ENCODE measurements around a stretch of chr14.

DNA sequence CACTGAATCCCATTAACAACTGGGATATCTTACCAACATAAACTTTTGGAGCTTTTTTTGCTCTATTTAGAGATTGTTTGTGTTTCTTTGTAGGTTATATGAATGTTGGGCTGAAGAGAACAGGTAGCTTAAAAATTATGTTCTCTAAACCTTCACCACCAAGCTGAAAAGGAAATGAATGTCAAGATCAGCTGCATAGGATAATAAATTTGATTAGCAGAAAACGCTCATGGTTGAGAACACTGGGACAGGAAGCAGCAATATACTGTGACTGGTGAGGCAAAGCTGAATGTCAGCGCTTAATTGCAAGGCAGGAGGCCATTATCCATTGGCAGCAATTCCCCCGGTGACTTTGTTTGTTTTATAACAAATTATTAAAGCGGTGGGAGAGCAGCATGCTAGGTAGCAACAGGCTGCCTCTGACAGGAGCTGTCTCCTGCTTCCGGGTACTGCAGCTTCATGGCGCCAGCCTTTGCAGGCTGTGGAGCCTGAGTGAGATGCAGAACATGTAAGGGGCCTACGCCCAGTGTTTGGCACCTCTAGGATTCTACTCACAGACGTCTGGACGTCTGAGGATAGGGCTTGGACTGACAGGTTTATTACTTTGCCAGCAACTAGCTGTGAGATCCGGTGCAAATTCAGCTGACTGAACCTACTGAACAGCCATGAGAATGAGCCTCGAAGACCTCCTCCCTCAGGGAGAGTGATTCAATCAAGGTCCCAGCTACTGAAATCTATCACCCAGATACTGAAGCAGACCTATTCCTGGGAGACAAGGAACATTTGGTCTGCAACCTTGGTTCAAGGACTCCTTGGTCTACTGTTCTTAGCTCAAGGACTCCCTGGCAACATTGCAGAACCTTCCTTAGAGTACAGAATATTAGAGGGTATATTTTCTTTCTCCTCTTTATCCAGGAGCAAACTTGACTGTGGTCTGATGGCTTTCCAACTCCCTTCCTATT, 82.1 kb upstream of the SSTR1 start:
- RRBS: 20% methylated on average over 2 of the region's 11 CpGs

DNA sequence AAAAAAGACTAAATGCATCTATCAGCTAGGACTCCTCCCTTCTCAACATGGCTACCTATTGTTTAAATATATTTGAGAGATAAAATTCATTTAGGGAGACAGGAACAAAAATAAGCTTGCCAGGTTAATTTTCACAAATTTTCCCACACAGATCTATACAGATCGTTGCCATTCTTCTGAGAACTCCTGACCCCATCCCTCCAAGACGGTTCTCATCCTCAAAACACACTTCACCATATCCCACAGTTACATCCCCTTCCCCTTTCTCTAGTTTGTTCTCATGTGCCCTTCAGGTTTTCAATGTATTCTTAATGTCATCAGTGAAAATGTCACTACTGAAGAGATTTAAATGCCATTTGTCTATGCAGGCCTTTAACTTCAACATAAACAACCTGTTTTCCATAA, 197.0 kb downstream of the SEC23A start:
- RRBS: no CpG with 5 or more reads among the region's 2 CpGs

DNA sequence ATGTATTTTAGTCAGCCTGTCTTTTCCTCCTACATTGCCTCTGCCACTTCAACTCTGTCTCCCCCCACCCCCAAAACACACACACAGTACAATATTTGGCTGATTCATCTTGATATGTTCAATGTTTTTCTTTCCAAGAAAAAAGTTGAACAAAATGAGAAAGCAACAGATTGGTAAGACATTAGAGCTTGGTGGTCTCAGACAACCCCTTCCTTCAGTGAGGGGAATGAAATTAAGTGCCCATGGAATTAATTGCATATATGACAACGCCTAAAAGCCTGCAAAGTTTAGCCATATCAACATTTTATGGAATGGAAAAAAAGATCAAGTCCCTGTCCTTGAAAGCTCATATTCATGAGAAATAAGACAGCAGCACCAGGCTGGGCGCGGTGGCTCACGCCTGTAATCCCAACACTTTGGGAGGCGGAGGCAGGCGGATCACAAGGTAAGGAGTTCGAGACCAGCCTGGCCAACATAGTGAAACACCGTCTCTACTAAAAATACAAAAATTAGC, 834 bp upstream of the SEC23A start:
- RRBS: no CpG with 5 or more reads among the region's 8 CpGs

DNA sequence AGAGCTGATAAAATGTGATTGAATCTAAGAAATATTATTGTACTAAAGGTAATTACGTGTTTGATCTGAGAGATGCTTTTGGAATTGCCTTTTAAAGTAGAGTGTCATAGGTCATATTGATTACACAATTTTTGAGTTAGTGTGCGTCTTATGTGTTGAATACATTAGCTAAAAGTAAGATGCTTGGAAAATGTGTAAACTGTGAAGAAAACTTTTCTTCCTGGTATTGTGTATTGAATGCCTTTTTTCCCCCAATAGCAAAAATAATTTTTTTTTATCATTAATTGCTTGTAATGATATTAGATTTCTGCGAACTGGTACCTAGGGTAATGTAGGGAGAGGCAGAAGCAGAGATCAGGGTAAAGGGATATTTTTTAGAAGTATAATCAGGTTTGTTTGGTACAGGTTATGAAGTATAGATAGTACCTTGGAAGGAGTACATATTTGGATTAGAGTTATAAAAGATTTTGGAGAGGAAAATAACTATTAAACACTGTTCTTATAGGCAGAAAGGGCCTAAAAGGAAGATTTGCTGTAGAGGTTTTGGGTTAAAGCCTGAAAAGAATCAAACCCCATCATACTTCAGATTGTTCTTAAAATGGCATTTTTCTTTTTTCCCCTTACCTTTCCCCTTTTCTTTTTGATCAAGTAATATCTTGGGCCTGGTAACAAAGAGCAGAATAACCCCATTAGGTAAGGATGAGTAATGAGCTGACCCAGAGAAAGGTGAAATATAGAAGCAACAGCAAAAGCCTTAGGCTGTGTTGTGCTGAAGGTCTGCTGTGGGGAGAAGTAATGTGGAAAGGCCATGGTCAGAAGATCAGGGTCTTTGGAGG, 42.0 kb downstream of the MIA2 start:
- RRBS: no CpG with 5 or more reads among the region's 3 CpGs

DNA sequence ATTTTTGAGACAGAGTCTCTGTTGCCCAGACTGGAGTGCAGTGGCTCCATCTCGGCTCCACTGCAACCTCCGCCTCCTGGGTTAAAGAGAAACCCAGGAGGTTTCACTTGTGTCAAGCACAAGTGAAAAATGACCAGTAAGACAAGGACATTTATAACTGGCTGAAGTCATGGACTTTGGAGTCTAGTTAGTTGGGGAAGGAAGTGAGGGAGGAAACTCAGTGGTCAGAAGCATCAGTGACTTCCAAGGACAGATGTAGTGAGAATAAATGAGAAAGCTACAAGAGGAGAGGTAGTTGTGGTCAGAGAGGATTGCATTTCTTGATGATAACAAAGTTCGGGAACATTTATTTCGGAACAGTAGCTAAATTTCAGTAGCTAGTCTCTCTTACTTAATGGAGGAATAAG, 85.3 kb downstream of the FBXO33 start:
- RRBS: no CpG with 5 or more reads among the region's 4 CpGs

GRCh38 chr14:39367826-39368251, 64.4 kb downstream of the FBXO33 start:
- RRBS: no CpG with 5 or more reads among the region's 1 CpG

- RRBS: no CpG with 5 or more reads among the region's 7 CpGs
Observed at GRCh38 chr14:39411105-39411462, 21.1 kb downstream of the FBXO33 start.

DNA sequence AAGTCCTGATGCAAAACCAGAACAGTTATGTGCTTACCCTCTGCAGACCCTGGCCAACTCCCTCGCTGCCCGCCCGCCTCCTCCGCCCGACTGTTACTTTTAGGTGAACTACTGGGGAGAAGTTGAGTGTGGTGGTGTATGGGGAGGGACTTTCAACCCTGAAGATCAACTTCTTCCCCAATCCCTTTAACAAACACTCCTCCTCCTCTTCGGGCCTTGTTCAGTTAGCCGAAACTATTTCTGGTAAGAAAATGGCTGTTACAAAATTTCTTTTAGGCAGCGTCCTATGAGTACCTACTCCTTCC, 1.4 kb downstream of the FBXO33 start:
- RRBS: no CpG with 5 or more reads among the region's 8 CpGs

- RRBS: no CpG with 5 or more reads among the region's 6 CpGs
Observed at GRCh38 chr14:39433147-39433592, 937 bp upstream of the FBXO33 start.

- RRBS: no CpG with 5 or more reads among the region's 14 CpGs
Observed at GRCh38 chr14:44963478-44964463, 1.8 kb downstream of the TOGARAM1 start.

DNA sequence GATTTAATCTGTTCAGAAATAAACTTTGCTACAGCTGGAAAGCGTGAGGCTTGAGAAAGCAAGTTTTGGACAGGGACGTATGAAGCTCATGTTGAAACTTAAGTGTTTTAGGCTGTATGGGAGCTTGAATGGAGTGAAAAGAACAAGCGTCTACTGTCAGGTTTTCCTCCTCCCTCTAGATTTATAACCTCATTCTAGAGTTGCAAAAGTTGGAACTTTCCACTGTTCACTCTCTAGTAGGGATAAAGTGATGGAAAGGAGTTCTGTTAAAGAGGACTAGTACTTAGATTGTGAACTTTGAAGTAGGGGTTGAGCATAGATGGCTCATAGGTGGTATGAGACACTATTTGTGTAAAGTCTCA, 1.1 kb downstream of the PRPF39 start:
- RRBS: no CpG with 5 or more reads among the region's 3 CpGs

DNA sequence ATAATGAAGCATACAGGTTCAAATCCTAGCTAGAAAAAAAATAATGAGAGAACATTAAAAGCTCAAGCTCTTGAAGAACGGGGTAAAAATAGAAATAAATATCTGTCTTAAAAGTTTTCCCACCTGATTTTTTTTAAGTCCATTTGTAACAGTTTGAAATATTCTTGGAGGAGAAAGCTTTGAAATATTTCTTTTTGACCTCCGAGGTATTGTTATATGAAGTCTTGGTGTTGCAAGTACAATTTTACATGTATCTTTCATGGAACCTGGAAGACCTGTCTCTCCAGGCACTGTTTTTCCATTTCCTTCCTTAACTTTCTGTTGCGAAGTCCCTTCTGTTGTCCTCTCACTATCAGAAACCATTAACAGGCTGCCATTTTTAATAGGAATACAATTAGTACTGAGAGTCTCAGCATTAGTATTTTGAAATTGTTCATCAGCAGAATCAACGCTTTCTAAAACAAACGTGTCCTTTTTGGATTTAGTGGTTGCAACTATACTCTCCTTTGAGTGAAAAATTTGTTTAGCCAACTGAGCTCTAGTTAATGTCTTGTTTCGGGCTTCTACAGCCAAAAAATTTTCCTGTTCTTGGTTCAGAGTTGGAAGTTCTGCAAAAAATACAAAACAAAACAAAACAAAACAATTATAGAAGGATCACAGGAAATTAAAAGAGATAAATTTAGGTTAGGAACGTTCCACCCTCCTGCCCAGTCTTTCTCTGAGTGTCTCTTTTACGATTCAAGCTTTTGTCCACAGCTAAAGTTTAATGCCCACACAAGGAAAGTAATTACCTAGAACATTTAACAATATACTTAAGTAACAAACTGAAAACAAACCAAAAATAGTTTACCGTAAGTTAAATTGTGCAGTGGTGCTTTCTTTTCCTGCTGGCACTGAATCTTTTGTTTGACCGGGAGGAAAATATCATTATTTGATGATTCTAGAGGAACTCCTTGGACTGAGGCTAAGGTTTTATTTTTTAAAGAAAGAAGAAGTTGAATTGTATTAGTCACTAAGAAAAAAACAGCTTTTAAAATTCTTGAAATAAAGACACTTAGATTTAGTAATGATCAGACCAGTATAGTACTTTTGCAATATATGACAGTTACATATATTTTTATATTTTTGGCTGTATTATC, 10.7 kb downstream of the MIS18BP1 start:
- RRBS: no CpG with 5 or more reads among the region's 10 CpGs

DNA sequence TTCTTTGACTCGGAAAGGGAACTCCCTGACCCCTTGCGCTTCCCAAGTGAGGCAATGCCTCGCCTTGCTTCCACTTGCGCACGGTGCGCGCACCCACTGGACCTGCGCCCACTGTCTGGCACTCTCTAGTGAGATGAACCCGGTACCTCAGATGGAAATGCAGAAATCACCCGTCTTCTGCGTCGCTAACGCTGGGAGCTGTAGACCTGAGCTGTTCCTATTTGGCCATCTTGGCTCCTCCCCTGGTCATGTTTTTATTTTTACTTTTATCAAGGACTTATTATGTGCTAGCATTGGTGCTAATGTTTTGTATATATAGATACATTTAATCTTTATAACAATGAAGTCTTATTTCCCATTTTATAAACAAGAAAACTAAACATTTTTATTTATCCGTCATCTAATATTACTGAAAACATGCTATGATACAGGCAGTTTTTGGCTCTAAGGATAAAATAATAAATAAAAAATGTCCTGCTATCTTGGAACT, 636.1 kb upstream of the MIS18BP1 start:
- RRBS: no CpG with 5 or more reads among the region's 14 CpGs

DNA sequence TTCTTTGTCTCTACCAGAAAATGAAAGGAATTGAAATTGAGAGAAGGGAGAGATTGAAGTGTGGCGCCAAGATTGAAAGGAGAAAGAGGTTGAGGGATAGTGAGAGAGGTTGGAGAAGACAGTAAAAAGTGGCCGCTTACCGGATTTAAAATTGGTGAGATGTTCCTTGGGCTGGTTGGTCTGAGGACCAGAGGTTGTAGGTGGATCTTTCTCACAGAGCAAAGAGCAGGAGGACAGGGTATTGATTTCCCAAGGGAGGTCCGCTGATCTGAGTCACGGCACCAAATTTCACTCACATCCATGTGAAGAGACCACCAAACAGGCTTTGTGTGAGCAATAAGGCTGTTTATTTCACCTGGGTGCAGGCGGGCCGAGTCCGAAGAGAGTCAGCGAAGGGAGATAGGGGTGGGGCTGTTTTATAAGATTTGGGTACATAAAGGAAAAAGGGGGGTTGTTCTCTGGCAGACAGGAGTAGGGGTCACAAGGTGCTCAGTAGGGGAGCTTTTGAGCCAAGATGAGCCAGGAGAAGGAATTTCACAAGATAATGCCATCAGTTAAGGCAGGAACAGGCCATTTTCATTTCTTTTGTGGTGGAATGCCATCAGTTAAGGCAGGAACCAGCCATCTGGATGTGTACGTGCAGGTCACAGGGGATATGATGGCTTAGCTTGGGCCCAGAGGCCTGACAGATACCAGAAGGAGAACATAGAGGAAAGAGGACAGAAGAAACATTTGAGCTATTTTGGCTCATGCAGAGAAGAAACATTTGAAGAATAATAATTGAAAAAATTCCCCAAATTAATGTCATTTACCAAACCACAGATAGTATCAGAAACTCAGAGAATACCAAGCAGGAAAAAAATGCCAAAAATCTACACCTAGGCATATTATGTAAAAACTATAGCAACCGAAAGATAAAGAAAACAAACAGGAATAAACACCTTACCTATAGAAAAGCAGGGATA, 585.1 kb upstream of the MDGA2 start:
- RRBS: no CpG with 5 or more reads among the region's 11 CpGs

GRCh38 chr14:48274718-48275247, 599.4 kb upstream of the MDGA2 start:
- RRBS: no CpG with 5 or more reads among the region's 4 CpGs

GRCh38 chr14:49957366-49957823, 64.5 kb downstream of the ARF6 start:
- RRBS: no CpG with 5 or more reads among the region's 5 CpGs

DNA sequence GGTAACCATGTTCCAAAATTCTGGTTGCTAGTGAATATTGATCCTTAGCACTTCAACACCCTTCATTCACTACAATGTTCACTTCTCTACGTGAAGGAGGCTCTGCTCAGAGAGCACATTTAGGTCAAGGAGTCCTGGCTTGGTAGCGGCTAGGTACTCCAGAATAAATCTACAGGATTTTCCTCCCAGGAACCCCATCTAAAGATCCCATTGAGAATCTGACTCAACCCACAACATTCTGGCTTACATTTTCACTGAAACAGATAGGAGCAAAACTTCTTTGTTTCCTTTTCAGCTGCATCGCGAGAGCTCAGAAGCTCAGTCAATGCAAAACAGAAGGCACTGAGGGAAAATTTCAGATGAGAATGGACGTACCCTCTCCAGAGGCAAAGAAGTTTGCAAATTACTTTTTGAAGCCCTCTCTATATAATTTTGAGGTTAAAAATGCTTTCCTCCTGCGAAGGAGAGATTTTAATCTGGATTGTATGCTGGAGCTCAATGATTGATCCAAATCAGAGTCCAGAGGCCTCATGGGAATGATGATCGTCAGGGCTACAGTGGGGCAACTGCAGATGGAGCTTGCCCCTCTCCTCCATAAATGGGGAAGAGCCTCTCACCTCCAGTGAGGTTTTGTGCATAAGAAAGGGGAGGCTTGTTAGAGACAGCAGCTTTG, 93.8 kb downstream of the ARF6 start:
- RRBS: no CpG with 5 or more reads among the region's 7 CpGs

DNA sequence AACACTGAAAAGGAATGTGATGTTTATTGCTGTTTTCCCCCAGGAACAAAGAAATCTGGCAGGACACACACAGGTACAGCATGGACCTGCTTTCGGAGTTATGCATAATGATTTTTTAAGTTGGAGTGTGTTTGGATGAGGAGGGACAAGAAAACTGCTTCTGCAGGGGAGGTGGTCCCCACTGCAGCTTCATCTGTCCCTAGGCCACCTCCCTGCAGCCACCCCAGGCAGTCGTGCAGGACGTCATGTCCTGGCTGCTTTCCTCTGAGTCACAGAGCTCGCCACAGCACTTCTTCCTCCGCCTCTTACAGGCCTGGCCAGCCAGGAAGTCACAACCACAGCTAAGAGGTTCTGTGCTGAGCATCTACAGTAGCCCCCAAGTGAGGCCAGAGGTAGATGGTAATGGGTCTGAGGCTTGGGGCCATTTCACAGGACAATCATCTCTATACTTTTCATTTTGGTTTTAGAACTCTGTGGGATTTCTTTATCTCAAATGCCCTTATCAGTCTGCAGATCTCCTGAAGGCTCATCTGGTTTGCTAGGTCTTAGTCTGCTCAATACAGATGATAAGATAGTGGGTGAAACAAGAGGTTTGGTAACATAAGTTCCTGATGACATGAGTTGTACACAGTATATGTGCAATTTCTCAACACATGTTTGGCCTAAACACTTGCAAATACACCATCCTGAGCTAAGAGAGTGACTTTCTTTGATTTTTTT, 106.3 kb downstream of the ARF6 start:
- RRBS: no CpG with 5 or more reads among the region's 5 CpGs

GRCh38 chr14:50008653-50009467, 107.5 kb downstream of the VCPKMT start:
- RRBS: 95% methylated on average over 3 of the region's 9 CpGs

Data from GM12891 (cell line).